ENCODE measurements around the gene TNFRSF9.

- PRO-cap, 2 experiments, result no peak in any of the 2 experiments
These were observed 344 bp upstream of the UTS2 start for GRCh38 chr1:7853259-7853558.

DNA sequence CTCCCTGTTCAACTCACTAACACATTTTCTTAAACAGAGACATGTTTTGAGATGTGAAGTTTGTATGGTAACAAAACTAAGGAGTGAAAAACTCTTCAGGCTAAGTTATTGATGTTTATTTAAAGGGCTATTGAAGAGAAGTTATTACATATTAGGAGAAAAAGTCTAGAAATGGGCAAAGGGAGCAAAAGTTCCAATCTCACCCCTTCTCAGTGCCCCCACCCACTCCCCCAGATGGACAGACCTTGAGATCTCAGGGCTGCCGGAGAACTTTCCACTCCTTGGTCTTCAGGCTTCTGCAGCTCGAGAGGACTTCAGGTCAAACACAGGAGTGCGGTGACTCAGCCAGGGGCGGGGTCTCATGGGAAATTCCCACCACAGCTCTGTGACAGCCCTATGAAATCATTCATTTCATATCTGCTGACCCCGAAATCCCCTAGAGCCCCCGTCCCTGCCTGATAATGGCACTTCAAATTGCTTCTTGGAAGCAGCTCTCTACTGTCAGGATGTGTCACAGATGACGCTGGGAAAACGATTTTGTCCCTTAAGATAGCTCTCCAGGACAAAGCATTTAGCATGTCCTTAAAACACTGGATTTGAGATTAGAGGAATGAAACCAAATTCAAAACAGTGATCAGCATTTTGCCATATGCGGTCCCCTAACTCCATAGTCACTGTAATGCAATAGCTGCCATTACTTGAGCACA lies at the start of gene TNFRSF9:
TSS of gene TNFRSF9 (minus strand) at position 300 of the 707 bp plus-strand sequence.
- PRO-cap, 2 experiments, result peak in 2 of 2 experiments; most common minus-strand start position 298 of the sequence (in 2)

- PRO-cap, 2 experiments, result no peak in any of the 2 experiments
These were observed 13.8 kb downstream of the PARK7 start for GRCh38 chr1:7975386-7975641.

- PRO-cap, 2 experiments, result no peak in any of the 2 experiments
These were observed 14.8 kb downstream of the ERRFI1 start for GRCh38 chr1:8011221-8011769.

DNA sequence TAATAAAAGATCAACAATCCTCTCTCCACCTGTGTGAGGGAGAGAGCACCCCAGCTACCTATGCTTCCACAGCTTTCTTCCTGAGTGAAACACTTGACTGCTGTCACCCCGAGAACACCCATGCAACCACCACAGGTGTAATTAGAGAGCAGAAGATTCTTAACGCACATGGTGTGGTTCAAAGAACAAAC lies 11.8 kb downstream of the ERRFI1 start:
- PRO-cap, 2 experiments, result no peak in any of the 2 experiments

- PRO-cap, 2 experiments, result peak in 1 of 2 experiments; most common plus-strand start chr1:8201369 (in 1)
These were observed 116.7 kb upstream of the SLC45A1 start for GRCh38 chr1:8201246-8201667.

DNA sequence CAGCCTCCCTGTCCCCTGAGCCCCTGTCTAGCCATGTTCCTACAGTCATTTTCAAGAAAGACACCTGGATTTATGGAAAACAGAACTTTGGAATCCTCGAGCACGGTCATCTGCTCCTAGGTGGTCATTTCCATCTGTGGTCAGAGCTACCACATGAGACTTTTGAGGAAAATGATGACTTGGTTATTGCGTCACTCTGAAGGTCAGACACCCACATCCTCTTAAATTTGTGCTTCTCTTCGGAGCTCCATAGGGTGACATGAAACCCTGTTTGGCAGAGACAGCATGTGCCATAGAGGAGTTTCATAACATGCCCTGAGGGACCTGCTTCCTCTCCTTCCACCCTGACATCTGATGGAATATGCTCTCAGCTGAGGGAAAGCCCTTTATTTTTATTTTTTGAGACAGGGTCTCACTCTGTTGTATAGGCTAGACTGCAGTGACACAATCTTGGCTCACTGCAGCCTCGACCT lies 99.2 kb upstream of the SLC45A1 start:
- PRO-cap, 2 experiments, result peak in 1 of 2 experiments; most common minus-strand start position 136 of the sequence (in 1)

GRCh38 chr1:8357886-8359225 lies 40.4 kb downstream of the SLC45A1 start:
- PRO-cap, 2 experiments, result no peak in any of the 2 experiments

DNA sequence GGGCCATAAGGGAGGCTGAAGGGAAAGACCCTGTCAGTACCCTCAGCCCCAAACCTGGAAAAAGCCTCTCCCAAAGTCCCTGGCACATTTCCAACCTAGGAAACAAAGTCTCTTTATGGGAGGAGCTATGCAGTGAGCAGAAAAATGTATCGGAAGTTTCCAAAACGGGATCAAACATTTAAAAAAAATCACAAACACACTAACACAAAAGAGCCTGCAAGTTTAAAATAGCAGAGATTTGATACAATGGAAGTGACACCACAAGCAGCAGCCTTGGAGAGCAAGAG lies 45.5 kb downstream of the SLC45A1 start:
- PRO-cap, 2 experiments, result no peak in any of the 2 experiments

DNA sequence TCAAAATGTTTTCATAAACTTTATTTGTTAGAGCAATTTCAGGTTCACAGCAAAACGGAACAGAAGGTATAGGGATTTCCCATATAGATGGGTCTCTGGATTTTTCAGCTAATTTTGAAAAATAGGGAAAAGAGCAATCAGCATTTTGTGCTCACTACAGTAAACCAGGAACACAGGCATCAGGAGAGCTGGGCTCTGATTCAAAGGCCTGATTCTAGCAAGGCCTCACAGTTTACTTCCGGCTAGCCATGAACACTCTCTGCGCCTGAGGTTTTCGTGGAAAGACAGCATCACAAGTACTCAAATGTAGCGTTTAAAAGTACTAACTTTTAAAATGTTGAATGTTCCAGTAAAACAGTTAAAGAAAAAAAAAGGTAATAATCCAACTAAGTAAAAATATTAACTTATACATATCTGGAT lies 120.5 kb downstream of the SLC45A1 start:
- PRO-cap, 2 experiments, result no peak in any of the 2 experiments

- PRO-cap, 2 experiments, result no peak in any of the 2 experiments
These were observed 155.2 kb downstream of the SLC45A1 start for GRCh38 chr1:8472911-8473669.

GRCh38 chr1:8523391-8524155 lies 205.7 kb downstream of the SLC45A1 start:
- PRO-cap, 2 experiments, result no peak in any of the 2 experiments

DNA sequence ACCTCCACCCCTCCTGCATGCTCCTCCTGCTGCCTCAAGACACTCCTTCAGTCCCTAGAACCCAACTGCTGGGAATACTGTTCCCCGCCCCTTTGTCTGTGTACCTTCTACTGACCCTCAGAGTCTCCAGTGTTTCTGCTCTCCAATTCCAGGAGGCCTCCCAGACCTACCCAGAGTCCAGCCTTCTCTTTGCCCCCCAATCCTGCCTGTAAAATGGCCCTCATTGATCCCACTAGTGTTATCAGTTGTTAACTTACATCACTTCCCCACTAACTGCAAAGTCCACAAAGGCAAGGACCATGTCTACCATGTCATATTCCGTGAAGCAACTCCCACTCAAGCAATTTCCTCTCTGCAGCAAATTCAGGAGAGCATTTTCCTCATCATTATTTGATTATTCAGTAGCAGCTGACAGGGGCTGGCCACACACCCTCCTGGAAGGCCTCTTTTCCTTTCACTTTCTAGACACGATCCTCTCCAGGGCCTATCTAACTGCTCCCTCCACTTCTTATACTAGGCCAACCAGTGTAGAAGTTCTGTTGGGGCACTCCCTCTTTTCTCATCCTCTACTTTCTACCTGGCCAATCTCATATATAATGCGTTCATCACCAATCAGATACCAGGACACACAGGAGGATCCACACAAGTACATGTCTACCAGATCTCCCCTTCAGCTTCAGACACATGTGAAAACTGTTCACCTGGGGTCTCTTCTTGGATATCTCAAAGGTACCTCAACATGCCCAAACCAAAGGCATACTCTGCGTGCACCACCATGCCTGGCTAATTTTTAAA lies 153.4 kb downstream of the RERE start:
- PRO-cap, 2 experiments, result peak in 1 of 2 experiments; most common plus-strand start position 464 of the sequence (in 1); most common minus-strand start position 356 of the sequence (in 1)

- PRO-cap, 2 experiments, result no peak in any of the 2 experiments
These were observed 149.3 kb downstream of the RERE start for GRCh38 chr1:8668010-8668659.

DNA sequence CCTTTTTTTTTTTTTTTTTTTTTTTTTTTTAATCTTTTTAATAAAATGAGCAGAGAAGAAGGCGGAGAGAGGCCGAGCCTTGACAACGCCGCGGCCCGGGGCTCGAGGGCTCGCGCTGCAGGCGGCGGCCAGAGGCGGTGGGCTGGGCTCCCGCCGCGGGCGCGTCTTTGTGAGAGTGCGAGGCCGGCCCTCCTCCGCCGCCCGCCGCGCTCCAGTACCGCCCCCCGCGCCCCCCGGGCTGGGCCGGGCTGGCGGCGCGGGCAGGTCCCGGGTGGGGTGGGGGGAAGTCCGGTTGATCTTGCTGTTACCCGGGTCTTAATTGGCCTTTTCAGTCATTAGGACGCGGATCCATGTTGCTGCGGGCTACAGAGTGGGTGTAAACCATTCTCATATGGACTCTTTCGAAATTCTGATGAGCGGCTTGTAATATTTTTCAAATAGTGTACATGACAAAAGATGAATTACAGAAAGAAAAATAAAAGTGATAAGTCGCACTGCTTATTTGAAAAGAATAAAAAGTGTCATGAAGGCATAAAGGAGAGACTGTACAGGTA lies 462 bp upstream of the RERE start:
- PRO-cap, 2 experiments, result peak in 2 of 2 experiments; most common plus-strand start position 131 of the sequence (in 2); most common minus-strand start position 169 of the sequence (in 1)

GRCh38 chr1:8863386-8863827 lies 15.1 kb downstream of the ENO1 start:
- PRO-cap, 2 experiments, result no peak in any of the 2 experiments

DNA sequence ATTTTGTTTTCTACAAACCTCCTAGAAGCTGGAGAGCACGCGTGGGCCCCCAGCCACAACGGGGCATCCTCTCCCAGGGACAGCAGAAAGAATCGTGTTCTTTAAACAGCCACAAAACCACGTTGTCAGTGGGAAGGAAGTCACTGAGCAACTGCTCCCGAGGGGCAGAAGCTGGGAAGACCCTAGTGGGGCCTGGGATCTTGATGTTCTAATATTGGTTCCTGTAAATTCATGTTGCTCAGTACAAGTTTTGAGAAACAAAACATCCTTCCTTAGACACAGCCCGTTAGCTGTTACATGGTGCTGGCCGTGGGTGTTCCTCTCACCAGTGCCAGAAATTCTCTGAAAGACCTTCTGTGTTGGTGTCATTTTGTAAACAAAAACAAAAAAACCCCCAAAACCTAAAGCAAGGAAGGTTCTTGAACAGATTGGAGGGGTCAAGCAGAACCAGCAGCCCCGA lies 38.4 kb downstream of the SLC2A7 start:
- PRO-cap, 2 experiments, result no peak in any of the 2 experiments

DNA sequence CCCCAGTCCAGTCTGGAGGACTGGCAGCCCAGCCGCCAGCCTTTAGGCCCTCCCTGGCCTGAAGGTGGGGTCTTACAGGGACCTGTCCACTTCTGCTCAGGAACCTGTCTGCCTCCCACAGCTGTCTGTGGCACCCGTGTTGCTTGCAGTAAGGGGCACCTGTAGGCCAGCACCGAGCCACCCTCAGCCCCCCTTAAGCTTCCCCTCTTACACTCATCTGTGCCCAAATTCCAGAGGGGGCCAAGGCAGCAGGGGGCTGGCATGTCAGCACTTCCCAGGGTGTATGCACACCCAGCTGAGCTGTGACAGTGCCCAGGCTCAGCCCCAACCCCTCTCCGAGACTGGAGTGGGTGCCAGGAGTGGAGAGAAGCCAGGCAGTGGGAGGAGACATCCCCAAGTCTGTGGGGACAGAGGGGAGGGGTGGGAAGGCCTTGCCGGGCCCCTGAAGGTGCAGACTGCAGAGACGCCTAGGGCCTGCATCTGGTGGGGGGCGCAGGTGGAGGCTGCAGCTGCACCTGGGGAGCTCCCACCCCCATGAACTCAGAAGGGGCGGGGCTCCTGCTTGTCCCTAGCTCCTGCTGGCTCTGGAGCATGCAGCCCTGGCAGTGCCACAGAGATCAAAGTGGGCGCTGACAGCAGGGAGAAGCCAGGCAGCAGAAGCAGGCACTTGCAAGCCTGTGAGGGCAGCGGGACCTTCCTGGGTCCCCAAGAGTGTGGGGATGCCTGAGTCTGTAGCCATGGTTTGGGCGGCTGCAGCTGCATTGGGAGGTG lies 5.4 kb upstream of the SLC2A7 start:
- PRO-cap, 2 experiments, result no peak in any of the 2 experiments

DNA sequence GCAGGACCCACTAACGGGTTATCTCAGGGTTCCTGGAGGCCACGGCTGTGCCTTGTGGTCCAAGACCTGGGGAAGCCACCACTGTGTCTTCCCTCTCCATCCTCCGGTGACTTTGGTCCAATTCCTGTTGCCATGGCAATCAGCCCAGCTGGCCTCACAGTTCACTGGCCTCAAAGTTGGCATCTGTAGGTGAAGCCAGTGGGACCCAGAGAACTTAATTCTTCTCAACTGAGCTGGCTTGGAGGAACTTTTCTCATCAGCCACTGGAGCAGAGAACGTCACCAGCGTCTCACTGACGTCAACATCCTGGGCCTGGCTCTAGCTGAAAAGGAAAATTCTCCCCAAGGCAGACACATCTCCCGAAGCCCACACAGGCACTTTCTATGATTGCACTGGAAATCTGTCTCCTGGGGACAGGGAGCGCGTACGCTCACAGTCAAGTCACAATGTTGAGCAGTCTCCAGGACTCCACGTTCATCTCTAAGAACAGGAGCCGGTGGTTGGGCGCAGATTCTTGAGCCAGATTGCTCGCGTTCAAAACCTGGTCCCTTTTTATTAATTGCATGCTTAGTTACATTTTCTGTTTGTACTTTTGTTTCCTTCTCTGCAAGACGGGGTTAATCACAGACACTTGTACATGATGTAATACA lies 22.0 kb upstream of the GPR157 start:
- PRO-cap, 2 experiments, result no peak in any of the 2 experiments

GRCh38 chr1:9181819-9182701 lies 52.5 kb upstream of the H6PD start:
- PRO-cap, 2 experiments, result peak in 2 of 2 experiments; most common plus-strand start chr1:9182126 (in 1); most common minus-strand start chr1:9182102 (in 2)

All from Metastatic Liver Carcinoma in the Lung (tissue), 2 donors.